Tongue (tissue), 2 donors: Measurements from ENCODE around the gene ZNF24.

GRCh38 chr18:31562865-31563162 is 28.9 kb upstream of the TTR start:
- RAMPAGE, long total RNA: no peak

- RAMPAGE, long total RNA: no peak
Measured at GRCh38 chr18:32093631-32094203, 2.0 kb downstream of the RNF138 start.

DNA sequence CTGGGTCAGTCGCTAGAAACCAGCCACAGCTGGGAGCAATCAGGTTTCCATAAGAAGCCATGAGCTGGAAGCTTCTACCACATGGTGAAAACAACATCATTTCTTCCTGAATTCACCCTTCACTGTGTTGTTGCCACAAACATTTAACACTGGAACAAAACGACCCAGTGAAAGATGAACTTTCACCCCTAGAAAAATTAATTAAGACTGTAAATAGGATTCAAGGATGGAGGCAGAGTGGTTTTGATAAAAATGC is 86.6 kb downstream of the GAREM1 start:
- RAMPAGE, long total RNA: no peak

DNA sequence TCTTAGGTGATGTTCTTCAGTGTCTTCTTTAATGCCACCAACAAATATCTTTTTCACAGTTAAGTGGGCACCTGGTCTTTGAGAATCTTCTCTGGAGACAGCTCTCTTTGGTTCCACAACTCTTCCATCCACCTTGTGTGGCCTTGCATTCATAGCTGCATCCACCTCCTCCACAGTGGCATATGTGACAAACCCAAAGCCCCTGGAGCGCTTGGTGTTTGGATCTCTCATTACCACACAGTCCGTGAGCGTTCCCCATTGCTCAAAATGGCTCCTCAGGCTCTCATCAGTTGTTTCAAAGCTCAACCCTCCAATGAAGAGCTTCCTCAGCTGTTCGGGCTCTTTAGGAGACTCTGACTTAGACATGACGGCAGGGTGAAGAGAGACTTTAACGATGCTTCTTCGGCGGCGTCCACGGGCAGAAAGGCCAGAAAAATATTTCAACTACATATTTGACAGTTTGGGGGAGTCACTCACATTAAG is 57.8 kb downstream of the GAREM1 start:
- RAMPAGE, long total RNA: no peak

GRCh38 chr18:34158741-34159796 is 65.6 kb downstream of the NOL4 start:
- RAMPAGE, long total RNA: no peak

GRCh38 chr18:34222520-34223590 is 1.9 kb downstream of the NOL4 start:
- RAMPAGE, long total RNA: no peak

- RAMPAGE, long total RNA: no peak
Measured at GRCh38 chr18:35046420-35047101, 5.3 kb downstream of the MAPRE2 start.

DNA sequence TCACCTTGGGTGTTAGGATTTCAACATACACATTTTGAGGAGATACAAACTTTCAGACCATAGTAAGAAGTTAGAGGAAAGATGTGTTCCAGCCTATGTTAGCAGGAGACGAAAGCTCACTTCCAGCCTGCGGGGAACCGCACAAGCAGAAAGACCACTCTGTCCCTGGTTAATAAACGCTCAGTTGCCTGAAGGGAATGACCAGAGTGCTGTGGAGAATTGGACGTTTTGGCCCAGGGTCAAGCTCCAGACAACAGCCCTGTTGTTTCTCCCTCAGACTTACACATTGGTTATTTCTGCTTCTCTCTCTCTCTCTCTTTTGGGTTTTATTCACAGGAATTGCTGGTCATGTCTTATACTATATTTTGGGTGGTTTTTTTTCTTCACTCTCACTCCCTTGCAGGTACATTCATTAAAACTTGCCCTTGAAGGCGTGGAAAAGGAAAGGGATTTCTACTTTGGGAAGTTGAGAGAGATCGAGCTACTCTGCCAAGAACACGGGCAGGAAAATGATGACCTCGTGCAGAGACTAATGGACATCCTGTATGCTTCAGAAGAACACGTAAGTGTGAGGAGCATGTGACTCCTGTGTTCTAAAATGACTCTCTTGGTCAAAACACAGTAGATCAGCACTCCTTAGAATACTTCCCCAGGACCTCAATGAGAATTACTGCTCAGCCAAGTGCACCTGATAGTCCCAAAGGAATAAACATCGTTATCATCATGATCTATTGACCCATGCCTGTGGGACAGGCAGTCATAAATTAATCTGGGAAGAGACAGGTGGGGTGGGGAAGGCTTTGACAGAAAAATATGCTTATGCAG is 90.6 kb downstream of the MAPRE2 start:
- RAMPAGE, long total RNA: no peak

DNA sequence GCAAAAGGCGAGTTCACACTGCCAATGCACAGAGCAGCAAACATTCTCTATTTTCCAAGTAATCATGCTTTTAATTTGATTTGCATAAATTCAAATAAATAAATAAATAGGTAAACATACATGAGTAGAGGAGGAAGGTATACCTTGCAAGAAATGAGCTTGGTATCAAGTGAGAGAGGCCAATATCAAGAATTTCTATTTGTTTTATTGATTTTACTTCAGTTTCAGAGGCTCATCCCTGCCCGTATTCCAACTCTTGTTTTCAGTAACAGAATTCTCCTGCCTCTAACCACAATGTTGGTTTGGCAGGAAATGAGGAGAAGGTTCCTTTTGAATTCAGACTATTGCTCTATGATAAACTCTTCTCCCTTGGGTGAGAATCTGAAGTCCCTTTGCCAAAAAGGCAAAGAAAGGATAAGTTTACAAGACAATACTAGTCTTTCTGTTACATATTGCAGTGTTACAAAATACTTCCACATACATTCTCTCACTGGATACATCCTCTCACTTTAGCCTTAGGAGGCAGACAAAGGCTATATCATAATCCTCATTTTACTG is 68.3 kb upstream of the ZNF397 start:
- RAMPAGE, long total RNA: no peak

- RAMPAGE, long total RNA: no peak
Measured at GRCh38 chr18:35174134-35174708, 66.6 kb upstream of the ZNF397 start.

DNA sequence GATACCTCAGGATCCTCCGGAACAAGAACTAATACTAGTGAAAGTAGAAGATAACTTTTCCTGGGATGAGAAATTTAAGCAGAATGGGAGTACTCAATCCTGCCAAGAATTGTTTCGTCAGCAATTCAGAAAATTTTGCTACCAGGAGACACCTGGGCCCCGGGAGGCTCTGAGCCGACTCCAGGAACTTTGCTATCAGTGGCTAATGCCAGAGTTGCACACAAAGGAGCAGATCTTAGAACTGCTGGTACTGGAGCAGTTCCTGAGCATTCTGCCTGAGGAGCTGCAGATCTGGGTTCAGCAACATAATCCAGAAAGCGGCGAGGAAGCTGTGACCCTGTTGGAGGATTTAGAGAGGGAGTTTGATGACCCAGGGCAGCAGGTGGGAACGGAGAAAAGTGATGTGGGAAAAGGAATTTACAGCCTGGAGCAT is 1.7 kb downstream of the ZNF397 start:
- RAMPAGE, long total RNA: no peak

- RAMPAGE, long total RNA: no peak
Measured at GRCh38 chr18:35263846-35264390, 23.1 kb downstream of the ZNF397 start.

DNA sequence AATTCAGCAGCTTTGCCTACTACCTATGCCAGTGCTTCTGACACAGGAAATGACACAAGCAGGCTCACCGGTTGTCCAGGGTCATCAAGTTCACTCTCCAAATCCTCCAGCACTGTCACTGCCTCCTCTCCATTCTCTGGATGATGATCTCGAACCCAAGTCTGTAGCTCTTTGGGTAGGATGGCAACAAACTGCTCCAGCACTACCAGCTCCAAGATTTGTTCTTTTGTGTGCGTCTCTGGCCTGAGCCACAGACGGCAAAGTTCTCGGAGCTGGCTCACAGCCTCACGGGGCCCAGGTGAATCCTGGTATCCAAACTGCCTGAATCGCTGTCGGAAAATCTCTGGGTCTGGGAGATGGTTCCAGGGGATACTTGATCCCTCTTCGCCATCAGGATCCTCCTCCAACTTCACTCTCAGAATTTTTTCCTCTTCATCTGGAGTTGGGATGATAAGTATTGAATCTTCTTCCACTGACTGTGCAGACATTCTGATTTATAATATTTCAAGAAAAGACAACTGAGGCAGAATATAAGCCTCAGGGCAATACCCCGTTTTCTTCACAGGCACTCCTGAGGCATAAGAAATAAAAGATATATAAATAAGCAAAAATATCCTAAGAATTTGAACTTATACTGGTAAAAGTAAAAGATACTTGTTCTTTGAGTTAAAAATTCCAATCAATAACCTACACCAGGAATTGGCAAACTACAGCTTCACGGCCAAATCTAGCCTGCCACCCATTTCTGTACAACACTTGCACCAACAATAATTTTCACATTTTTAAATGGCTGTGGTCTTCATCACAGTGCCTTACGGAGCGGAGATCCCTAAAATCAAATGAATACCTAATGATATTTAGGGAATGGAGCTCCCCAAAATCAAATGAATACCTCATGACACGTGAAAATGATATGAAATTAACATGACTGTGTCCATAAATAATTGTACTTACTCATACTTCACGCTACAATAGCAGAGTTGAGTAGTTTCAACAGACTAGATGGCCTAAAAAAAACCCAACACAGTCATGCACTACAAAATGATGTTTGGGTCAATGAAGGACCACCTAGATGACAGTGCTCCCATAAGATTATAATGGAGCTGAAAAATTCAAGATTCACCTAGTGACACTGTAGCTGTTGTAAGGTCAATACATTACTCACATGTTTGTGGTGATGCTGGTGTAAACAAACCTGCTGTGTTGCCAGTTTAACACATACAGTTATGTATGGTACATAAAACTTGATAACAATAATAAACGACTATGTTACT is 3.6 kb downstream of the ZNF24 start:
- RAMPAGE, long total RNA: no peak

- RAMPAGE, long total RNA: no peak
Measured at GRCh38 chr18:35344262-35344910, at the start of gene ZNF24. ZNF24 (minus strand) TSS chr18:35344420.

DNA sequence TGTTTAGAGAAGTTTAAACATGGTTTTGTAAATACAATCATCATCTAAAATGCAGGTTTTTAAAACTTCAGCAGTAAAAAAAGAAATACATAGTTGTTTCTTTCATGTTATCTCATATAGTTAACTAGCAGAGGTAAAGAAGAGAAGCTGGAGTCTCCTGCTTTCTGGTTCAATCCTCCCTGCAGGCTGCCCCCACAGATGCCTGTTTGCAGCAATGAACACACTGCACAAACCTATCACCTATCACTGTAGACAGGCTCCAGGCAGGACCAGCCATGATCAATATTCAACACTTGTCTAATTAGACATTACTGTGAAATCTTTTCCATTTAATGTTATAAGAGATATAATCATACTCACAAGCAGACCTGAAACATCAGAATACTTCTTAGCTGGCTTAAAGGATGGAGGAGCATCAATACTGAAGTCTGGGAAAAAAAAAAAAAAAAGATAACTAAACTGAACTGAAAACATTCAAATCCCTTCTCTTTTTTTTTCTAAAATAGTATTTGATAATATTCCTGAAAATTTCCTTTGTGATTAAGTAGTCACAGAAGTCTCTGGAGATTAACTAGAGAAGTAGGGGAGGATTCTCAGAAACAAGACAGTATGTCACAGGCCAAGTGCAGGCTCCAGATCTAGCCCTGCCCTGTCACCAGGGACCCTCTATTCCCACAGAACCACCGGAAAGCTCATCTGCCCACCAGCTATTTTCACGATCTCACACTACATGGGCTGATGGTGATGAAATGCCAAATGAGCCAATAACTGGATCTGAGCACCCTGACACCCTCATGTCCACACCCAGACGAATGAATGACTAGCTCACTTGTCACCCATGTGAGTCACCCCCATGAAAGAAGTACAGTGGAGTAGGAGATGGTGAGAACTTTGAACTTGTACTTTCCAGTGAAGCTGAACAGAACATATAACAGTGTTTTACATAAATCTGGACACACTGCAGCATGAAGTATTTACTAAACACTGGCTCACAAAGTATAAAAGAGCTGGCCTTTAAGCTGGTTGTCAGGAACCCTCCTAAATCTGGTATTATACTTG is 19.5 kb downstream of the INO80C start:
- RAMPAGE, long total RNA: no peak

DNA sequence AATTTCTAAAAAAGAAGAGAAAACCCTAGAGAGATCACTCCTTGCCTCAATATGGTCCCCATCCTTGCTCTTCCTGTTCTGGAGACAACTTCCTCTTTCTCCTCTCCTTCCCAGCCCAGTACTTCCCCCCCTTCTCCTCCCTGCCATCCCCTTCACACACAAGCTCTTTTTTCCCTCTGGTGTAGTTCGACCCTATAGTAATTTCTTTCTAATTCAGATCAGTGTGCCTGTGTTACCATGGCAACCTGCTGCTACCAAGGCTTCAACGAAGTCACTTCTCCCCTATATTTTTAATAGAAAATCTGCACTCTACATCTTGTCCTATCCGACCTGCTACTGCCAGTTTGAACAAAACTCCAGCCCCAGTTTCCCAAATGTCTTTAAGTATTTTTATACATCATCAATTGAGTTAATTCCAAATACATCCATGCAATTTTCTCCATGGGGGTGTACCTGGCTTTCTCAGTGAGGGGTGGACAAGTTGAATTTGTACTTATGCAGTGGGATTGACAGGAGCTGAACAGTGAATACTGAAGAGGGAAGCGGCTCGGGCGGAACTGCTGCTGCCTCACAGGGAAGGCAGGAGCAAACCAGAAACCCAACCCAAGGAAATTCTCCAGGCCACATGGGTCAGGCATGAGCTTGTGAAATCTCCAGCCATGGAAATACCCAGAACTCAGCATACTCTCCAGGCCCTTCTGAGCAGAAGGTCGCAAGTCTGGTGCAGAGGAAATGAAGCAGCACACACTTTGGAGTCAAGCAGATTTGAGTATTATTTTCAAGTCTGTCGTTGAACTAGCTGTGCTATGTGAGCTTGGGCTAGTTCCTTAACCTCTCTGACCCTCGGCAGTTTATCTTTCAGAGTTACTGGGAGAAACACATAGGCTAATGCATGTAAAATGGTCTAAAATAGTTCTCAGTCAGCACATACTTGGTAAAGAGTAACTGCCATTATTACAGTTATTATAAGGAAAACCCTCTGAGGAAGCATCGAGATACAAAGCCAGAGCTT is 26.4 kb upstream of the INO80C start:
- RAMPAGE, long total RNA: no peak

GRCh38 chr18:35616709-35617418 is 35.3 kb downstream of the GALNT1 start:
- RAMPAGE, long total RNA: no peak

DNA sequence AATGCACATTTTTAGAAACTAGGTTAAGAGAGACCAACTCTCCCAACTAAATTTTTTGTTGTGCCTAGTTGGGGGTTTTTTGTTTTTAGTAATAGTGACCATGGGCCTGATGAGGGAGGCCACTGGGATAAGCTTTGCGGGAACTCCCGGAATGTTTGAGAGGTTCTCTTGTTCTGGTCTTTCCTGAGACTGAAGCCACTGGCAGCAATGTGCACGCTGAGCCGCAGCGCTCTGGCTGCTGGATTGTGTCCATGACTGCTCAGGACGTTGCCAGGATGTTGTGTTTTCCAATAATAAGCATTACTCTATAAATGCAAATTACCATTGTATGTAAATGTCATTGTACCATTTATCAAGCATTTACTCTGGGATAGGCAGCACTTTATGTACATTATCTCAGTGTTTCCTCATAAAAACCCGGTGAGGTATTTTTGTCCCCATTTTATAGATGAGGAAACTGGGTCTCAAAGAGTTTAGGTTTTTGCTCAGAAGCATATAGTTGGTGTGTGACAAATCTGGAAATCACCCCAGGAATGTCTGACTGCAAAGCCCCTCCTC is 126.2 kb downstream of the GALNT1 start:
- RAMPAGE, long total RNA: no peak

DNA sequence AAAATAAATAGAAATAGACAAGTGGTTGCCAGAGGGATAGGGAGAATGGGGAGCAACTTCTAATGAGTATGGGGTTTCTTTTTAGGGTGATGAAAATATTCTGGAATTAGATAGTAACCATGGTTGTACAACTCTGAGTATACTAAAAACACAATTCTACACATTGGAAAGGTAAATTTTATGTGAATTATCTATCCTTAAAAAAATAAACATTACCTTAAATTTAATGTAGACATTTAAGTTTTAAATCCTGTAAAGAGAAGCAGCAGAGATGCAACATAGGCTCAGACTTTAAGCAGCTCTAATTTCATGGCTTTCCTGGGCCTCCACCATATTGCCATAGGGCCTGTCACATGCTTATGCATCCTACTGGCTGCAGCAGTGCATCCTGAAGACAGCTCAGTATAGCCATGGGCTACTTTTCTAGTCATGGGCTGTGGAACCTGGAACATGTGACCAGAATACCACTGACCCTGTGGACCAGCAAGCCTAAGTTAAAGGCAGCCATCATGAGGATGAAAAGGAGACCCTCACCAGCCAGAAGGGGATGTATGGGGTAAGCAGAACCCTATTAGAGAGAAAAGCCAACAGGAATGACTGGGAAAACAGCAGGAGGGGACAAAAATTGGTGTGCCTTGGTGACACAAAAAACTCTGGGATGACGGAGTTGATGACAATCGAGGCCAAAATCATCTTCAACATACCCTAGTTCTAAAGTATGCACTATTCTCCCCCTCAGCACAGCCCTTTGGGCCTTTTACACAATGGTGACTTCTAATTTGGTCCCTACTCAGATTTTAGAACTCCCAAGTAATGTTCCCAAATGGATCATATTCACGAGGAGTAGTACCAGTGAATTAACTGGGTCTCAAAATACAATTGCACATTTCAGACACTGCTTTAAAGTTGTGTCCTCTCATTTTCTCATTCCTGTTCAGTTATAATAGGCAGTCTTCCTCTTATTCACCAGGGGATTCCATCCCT is 10.8 kb downstream of the C18orf21 start:
- RAMPAGE, long total RNA: no peak

DNA sequence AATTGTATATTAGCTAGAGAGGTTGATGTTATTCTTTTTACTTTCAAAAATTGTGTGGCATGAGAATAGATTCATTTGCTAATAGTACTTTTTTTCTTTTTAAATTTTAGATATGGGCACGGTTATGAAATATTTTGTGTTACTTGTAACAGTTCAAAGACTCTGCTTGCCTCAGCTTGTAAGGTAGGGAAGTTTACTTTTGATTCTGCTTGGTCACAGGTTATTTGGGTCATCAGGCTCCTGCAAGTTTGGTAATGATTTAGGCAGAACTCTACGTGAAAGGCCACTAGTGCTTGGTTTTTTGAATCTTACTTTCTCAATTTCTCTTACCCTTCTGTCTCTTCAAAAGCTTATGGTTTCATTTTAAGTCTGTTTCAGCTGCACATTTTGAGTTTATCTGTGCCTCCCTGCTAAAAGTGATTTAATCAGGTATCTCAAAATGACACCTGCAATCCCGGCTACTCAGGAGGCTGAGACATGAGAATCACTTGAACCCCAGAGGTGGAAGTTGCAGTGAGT is 26.4 kb upstream of the MOCOS start:
- RAMPAGE, long total RNA: no peak